Sciatic nerve (tissue), 1 donor: ENCODE data around the genes MCM7, LAMTOR4, ACHE and MUC3A.

- PRO-cap, result no peak
Observed at GRCh38 chr7:100092715-100092889, 3.8 kb downstream of the COPS6 start.

DNA sequence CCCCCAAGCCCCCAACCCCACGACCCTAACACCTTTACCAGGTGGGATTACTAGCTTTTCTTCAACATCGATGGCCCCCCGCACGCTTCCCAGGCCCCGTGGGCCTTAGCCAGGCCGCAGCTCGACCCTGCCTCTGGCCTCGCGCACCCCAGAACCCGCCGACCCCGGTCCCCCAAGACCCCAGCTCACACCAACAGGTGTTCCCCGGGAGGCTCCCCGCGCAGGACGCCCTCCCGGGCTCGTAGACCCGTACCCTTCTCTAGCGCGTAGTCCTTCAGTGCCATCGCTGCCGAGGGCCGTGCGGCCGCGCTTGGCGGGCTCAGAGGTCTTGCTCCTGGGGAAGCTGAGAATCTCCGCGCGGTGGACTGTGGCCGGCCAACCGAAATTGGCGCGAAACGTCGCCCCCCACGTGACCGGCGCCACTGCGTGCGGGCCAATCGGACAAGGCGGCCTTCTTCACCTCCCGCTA is at the start of gene MCM7:
MCM7 (minus strand) TSS at position 387 of the 469 bp plus-strand sequence.
- PRO-cap, result bidirectional peak, plus-strand start outside the sequence, minus-strand start at position 387 of the sequence

- PRO-cap, result bidirectional peak, plus-strand start at chr7:100148960, minus-strand start at chr7:100148722
Observed at GRCh38 chr7:100148819-100149710, at the start of gene LAMTOR4. Gene LAMTOR4, plus strand, starts transcription at chr7:100148918.

DNA sequence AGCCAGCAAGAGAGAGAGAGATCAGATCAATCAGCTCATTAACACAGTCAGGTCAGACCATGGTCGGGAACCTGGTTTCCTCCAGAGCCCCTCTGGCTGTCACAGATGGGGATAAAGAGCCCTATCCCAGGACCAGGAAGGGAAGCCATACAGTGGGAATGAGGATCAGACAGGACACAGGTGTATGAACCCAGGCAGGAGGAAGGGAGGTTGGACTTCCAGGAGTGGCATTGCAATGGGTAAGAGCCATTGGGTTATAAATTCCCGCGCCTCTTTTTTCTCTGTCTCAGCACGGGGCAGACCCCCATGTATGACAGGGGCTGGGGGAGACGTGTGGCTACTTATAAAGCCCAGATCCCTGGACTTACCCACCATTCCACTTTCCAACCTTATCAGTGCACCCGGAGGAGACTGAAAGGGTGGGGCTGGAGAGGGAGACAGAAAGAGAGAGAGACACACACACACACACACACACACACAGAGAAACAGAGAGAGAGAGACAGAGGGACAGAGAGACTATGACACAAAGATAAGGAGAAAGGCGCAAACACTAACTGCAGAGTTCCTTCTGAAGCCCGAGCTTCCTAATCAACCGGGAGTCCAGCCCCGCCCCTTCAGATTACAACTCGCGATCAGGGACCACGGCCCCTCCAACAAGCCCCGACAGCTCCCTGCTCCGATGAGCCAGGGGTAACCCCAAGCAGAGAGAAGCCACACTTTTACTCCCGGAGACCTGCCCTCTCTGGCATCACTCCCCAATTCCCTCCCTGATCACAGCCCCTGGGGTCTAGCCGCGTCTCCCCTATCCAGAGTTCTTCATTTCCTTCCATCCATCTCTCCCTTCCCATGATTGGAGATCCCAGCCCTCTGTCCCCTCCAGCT is 623 bp downstream of the GAL3ST4 start:
- PRO-cap, result no peak

DNA sequence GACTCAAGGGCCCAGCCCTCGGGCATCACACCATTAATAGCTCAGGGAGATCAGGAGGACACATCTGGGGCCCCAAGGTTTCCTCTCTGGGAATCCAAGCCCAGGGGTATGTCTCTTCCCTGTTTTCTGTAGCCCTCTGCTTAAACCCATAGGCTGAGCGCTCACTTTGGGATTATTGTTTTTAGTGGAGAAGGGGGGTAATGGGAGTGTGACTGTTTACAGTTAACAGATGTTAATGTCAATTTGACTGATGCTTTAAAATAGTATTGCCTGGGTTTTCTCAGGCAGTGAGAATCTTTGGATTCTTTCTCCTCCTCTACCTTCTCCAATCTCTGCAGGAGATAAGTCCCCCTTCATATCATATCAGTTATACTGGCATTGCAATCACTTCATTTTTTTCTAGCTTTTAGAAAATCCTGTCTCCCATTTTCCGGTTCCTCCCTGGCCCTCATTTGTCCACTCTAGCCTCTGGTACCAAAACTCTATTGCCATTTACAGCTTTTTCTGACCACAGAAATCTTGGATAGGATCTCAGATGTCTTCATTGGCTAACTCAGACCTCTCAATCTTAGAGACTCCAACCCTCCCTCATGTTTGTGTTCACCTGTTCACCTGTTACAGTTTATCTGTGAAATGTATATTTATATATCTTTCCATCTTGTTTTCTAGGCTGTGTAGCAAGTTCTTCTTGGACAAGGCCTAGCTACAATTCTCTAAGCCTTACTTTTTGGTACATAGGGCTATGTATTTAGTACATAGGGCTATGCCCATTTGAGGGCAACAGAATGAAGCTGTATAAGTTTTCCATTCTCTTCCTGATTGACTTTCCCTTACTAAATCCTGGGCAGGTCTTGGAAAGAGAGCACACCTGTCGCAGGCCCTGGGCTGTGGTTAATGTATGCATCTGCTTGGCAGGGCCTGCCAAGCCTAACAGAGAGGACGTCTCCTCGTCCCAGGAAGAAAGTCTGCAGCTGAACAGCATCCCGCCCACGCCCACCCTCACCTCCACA is 9.3 kb upstream of the PVRIG start:
- PRO-cap, result no peak

- PRO-cap, result no peak
Observed at GRCh38 chr7:100357167-100357684, 691 bp upstream of the PILRB start.

- PRO-cap, result no peak
Observed at GRCh38 chr7:100359281-100359710, 1.4 kb downstream of the PILRB start.

GRCh38 chr7:100373747-100374542 is 658 bp downstream of the PILRA start:
- PRO-cap, result no peak

DNA sequence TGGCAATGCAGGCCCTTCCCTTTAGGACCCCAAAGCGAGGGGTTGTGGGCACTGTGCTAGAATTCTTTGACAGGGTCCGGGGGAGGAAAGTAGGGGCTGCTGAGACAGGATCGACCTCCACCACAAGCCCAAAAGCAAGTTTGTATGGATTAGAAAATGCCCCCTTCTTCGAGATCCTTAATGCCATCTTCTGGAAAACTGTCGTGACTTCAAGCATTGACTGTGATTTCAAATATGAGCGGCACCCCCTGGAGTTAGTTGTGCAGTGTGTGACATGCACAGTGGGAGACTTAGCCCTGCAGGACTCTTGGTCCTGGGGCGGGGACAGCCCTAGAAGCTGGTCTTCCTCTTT is 6.6 kb upstream of the SPACDR start:
- PRO-cap, result no peak

GRCh38 chr7:100475222-100476017 is 3.6 kb downstream of the TSC22D4 start:
- PRO-cap, result bidirectional peak, plus-strand start at chr7:100475759, minus-strand start at chr7:100475625

GRCh38 chr7:100568442-100568767 is 5.3 kb downstream of the SAP25 start:
- PRO-cap, result no peak

GRCh38 chr7:100575607-100576102 is 2.0 kb upstream of the SAP25 start:
- PRO-cap, result no peak

GRCh38 chr7:100584973-100586022 is 631 bp downstream of the LRCH4 start:
- PRO-cap, result bidirectional peak, plus-strand start at chr7:100585019, minus-strand start at chr7:100584919; bidirectional peak, plus-strand start at chr7:100585430, minus-strand start at chr7:100585085; bidirectional peak, plus-strand start at chr7:100585875, minus-strand start at chr7:100585551

DNA sequence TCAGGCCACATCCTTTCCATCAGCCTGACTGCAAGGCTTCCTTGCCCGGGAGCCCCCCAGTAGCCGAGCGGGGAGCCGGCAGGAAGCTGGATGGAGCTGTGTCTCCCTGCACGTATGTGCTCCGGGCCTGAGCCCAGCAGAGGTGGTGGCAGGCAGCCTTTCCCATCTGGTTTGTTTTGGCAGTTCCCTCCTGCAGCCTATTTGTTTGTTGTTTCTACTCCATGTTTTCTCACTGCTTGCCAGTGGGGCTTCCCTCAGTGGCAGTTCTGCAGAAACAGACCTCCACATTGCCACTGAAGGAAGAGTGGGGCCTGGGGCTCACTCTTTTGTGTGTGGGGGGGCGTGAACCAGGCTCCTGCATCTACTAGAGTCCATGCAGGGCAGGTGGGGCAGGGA is 5.5 kb downstream of the POP7 start:
- PRO-cap, result no peak

DNA sequence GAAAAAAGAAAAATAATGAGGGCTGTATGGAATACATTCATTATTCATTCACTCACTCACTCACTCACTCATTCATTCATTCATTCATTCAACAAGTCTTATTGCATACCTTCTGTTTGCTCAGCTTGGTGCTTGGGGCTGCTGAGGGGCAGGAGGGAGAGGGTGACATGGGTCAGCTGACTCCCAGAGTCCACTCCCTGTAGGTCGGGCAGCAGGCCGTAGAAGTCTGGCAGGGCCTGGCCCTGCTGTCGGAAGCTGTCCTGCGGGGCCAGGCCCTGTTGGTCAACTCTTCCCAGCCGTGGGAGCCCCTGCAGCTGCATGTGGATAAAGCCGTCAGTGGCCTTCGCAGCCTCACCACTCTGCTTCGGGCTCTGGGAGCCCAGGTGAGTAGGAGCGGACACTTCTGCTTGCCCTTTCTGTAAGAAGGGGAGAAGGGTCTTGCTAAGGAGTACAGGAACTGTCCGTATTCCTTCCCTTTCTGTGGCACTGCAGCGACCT is 2.2 kb downstream of the EPO start:
- PRO-cap, result no peak

- PRO-cap, result bidirectional peak, plus-strand start at chr7:100896051, minus-strand start at chr7:100895885
Observed at GRCh38 chr7:100895436-100896477, at the start of gene ACHE. Gene ACHE, minus strand, starts transcription at chr7:100895888.

DNA sequence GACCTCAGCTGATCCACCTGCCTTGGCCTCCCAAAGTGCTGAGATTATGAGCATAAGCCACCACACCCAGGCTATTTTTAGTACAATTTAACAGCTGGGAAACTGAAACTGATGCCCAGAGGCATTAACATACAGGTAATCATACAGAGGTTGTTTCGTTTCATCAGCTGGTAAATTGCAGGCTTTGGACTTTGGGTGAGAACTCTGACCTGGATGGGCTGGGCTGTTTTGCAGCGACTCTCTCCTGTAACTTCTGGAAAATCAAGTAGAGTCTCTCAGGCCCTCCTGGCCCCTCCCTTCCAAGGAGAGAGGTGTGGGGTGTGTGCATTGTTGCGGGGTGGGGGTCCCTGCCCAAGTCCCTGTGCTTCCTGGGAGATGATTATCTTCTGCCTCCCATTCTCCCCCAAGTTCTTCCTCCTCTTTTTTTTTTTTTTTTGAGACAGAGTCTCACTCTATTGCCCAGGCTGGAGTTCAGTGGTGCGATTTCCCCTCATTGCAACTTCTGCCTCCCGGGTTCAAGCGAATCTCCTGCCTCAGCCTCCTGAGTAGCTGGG is 6.4 kb upstream of the ACHE start:
- PRO-cap, result no peak

DNA sequence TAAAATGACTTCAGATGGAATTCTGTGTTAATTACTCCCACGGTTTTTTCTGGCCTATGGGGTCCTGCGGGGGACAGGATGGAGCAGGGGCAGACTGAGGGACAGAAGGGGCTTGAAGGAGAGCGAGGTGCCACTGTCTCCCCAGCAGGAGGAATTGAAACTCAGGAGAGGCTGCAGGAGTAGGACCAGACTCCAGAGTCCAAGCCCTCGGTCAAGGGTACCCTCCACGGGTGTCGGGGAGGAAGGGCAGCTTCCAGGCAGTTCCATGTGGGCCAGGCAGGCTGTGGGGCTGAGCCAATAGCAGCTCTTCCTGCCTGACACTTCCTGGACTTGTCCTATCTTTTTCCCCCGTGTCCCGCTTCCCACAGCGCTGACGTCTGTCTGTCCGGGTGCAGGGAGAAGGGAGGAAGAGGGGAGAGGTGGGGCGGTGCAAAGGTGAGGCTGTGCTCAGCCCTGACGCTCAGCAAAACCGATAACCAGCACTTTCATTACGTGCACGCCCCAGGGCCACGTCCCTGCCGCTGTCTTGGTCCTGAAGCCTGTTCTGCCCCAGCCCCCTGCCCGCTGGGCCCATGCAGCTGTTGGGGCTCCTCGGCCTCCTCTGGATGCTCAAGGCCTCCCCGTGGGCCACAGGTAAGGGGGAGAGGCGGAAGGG is at the start of gene MUC3A:
MUC3A (plus strand) TSS at position 482 of the 655 bp plus-strand sequence.
- PRO-cap, result no peak

DNA sequence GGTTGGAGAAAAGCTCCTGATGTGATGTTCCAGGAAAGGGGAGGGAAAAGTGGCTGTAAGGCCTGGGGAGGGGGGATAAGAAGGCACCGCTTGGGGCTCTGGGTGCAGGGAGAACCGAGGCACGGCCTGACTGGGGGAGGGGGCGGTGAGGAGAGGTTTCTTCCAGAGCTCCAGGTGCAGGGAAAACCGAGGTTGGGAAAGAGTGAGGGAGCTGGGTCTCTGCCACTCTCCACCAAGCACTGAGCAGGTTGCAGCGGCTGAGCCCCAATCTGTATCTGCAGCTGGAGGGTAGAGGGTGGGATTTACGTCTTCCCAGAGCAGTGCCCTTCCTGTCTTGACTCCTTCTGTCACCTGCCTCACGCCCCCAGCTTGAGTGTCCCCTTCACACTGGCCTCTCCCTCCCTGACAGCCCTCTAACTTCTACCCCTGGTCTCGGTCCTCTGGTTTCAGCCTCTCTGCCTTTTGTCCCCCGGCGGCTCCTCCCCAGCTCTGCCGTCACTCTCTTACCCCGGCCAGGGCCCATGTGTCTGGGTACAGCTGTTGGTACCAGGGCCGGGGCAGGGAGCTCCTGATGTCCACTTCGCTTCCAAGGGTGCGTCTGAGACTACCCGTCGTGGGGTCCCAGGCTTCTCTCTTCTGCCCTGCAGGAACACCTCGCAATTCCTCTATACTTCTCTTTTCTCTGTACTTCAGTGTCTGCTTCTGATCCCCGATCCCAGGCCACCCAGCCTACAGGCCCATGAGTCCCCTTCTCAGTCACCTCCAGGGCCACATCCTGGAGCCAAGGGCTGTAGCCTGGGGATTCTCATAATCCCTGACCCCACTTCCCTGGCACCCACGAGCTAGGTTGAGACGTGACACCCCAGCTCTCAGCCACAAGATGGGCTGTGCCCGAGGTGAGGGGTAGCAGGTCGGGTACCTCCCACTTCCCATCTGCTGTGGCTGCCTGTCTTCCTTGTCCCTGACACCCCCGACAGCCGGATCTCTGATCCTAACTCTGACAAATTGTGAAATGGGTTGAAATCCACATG is 689 bp downstream of the MUC3A start:
- PRO-cap, result no peak

GRCh38 chr7:100965577-100966868 is 3.3 kb upstream of the MUC12 start:
- PRO-cap, result no peak